GM12892 (cell line): ENCODE measurements around the genes KRTAP5-1 and TSSC4.

GRCh38 chr11:1461773-1462097, 24.8 kb downstream of the MOB2 start:
- RRBS = no CpG with 5 or more reads among the region's 13 CpGs

DNA sequence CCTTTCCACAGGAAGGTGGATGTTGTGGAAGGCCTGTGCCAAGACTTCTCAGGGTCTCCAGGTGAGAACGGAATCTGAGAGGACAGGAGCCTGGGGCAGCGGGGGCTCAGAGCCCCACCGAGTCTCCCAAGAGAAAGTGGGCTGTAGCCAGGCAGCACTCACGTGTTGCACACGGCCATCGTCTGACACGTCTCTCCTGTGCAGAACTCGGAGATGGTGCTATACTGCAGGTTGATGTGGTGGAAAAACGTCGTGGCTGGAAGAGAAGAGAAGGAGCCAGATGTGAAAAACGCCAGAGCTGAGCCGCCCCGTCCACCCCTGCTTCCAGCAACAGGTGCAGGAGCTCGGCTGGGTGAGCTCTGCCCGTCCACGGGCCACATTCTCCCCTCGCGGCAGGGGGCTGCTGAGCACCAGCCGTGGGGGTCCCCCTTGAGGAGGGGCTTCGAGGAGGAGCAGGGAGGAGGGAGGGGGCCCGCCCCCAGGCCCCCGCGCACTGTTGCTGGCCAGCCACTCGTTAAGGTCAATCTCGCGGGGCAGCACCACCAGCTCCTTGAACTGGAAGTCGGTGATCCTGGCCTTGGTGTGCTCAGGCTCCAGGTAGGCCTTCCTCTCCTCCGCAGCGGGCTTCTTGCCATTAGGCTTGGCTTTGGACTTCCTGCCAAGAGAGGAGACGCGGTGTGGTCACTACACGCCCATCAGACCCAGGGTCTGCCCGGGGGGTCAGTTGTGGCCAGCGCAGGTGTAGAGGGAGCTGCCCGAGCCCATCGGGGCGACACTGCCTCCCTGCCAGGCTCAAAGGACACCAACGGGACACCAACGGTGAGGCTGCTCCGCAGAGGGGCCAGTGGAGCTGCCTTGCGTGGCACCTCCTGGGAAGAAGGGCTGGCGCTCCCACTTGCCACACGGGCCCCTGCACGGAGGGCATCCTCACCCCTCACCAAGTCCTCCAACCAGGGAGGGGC, 6.1 kb downstream of the MOB2 start:
- RRBS = no CpG with 5 or more reads among the region's 44 CpGs

GRCh38 chr11:1522192-1522645, 35.6 kb upstream of the MOB2 start:
- RRBS = no CpG with 5 or more reads among the region's 7 CpGs

GRCh38 chr11:1585262-1585532, at the start of gene KRTAP5-1:
TSS of gene KRTAP5-1 (minus strand) at chr11:1585283.
- RRBS = no CpG with 5 or more reads among the region's 1 CpG

DNA sequence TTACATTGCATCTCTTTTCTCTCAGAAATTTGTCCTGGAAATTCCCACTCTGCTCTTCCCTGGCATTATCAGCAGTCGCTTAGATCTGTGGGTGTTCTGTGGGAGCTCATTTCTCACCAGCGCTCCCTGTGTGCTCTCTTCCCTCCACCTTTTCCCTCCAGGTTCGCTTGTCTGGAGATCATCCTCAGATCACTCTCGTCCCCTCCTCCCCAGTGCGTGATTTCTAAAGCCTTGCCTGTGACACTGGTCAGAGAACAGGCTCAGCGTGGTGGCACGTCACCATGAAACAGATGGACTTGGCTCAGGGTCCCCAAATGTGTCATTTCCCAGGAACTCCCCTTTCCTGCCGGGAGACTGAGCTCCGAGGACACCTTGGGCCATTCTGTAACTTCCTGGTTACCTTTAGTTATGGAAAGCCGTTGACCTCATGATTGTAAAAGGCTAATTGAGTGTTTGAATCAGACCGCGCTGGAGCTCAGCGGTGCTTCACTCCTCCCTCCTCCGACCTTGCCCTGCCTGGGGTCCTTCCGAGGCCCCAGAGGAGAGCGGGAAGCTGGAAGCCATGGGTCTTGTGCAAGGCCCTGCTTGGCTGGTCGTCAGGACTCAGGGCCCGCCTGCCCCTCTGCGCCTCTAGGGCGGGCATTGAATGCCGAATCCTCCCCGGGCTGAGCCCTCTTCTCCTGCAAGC, 1.6 kb downstream of the KRTAP5-2 start:
- RRBS = no CpG with 5 or more reads among the region's 22 CpGs

- RRBS = 17% methylated on average over 18 of the region's 64 CpGs
Observed at GRCh38 chr11:1748941-1749598, 1.3 kb downstream of the IFITM10 start.

- RRBS = 94% methylated on average over 9 of the region's 19 CpGs
Observed at GRCh38 chr11:1753766-1754253, 3.4 kb upstream of the IFITM10 start.

GRCh38 chr11:1827012-1827714, 7.6 kb upstream of the SYT8 start:
- RRBS = 74% methylated on average over 5 of the region's 26 CpGs

GRCh38 chr11:1839758-1840936, 1.4 kb downstream of the TNNI2 start:
- RRBS = no CpG with 5 or more reads among the region's 42 CpGs

DNA sequence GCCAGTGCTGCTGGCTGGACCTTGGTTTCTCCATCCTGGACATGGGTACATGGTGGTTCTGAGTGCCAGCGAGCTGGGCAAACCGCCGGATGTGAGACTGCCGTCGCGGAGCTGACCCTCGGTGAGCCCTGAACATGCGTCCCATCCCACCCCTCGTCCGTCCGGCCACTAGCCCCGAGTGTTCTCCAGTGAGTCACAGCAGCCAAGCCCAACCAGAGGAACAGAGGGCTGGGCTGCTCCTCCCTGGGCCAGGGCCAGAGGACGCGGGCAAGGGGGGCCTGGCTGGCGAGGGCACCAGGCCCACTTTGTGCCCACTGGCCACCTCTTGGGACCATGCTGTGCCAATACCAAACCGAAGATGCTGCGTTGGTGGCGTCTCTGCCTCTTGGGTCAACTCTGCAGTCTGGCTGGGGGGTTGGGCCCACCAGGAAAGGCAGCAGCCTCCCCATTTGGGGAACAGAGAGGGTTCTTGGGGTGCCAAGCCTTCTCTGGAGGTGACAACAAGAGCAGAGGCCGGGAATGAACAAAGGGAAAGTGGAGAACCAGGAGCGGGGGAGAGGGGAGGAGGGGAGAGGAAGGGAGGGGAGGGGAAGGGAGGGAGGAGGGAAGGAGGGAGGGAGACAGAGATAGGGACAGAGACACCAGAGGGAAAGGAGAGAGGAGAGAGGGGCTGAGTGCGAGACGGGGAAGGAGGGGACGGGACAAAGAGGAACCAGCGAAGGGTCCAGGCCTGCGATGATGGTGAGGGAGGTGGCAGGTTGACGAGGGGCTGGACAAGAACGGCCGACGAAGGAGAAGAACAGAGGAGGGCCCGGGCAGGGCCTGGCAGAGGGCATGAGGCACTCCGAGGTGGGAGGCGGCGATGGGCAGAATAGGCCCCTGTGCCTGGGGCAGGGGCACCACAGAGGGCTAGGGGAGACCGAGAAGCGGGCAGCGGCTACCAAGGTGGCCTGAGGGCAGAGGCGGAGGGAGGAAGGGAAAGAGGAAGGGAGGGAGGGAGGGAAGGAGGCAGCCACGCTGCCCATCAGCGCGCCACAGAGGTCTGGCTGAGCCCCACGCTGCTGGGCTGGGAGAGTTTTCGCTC, 11.0 kb downstream of the LSP1 start:
- RRBS = 93% methylated on average over 9 of the region's 42 CpGs

DNA sequence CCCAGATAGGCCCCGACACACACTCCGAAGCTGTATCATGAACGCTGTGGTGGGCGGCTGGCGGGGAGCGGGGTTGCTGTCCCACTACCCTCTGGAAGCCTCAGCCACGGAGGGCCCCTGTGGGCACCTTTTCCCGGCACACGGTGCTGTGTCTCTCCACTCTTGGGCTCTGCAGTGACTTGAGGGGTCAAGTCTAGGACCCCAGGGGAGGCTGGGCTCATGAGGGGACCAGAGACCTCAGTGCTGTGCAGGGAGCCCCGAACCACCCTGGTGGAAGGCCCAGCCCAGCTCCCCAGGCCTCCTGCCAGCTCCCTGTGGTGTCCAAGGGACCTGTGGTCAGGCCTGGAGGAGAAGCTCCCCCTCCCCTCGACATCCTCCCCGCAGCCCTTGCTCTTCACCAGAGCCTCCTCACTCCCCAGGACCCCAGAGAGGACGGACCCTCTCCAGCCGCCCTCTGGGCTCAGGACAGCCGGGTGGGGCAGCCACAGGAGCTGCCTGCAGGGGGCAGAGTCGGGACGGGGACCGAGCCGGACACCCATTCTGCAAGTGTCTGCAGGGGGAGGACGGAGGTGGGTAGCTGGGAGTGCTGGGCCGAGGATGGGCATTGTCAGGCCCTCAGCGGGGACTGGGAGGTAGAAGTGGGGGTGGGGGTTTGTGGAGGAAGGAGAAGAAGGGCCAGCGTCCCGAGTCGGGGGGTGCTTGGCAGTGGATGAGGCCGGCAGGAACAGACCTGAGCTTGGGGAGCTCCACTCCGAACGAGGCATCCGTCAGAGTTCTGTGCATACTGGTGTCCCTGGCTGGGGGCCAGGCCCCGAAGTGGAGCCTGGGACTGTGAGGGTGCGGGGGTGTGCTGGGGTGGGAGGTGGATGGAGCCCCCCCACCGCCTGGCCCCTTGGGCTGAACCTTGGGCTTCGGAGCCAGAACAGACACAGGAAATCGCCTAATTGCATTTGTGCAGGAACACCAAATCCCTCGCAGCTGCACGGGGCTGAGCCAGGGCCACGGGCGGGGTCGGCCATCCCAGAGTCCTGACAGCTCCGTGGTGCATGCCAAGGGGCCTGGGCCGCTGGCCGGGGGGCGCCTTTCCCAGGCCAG, 15.3 kb downstream of the PRR33 start:
- RRBS = 42% methylated on average over 1 of the region's 43 CpGs

- RRBS = no CpG with 5 or more reads among the region's 6 CpGs
Observed at GRCh38 chr11:1903688-1904094, 12.0 kb upstream of the PRR33 start.

GRCh38 chr11:1915764-1916374, 3.6 kb upstream of the TNNT3 start:
- RRBS = no CpG with 5 or more reads among the region's 4 CpGs

DNA sequence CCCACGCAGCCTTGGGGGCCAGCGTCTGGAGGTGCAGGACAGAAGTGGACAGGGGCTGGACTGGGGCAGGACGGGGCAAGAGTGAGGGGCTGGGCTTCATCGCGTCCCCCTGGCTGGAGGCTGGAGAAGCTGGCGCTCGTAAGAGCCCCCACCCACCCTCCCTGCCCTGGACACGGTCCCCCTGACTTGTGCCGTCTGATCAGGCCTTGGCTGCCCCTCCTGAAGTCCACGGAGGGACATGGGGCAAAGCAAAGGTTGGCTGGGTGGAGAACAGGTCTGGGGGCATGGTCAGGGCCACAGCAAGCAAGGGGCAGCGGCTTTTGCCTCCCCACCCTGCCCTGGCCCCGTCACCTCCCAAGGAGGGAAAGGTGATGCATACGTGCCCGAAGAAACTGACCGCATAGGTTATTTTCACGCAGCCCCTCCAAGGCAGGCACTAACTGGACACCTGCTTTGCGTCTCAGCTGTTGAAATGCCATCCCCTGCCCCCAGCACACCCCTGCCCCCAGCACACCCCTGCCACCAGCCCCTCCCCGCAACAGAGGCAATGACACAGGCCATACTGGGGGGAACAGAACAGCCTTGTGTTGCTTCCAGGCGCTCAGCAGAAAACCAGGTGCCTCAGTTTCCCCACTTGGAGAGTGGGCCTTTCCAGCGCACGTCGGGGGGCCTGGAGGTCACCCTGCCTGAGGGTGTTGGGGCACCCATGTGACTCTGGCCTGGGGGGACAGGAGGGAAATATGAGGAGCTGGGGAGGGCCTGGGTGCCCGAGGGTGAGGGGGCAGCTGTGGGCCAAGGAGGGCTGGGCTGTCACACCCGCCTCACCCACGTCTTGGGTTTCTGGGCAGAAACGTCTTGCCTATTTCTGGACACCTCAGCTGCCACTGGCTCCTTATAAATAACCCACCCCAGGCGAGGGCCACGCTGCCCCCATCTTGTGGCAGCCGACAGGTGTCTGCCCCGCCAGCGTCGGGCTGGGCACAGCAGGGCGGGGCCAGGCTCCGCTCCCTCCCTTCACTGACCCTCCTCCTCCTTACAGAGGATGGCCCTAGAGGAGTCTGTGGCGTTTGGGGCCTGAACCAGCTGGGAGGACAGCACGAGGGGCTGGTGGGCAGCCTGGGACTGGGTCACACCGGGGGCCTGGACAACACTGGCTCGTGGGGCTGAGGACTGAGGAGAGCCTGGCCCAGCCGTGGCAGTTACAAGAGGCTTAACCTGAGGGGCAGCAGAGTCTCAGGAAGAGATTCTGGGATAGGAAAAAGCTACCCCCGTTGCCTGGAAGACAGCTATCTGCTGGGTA, 1.3 kb downstream of the TNNT3 start:
- RRBS = no CpG with 5 or more reads among the region's 40 CpGs

- RRBS = no CpG with 5 or more reads among the region's 9 CpGs
Observed at GRCh38 chr11:1925567-1925816, 6.0 kb downstream of the TNNT3 start.

GRCh38 chr11:1930007-1930448, 10.5 kb downstream of the TNNT3 start:
- RRBS = no CpG with 5 or more reads among the region's 12 CpGs

DNA sequence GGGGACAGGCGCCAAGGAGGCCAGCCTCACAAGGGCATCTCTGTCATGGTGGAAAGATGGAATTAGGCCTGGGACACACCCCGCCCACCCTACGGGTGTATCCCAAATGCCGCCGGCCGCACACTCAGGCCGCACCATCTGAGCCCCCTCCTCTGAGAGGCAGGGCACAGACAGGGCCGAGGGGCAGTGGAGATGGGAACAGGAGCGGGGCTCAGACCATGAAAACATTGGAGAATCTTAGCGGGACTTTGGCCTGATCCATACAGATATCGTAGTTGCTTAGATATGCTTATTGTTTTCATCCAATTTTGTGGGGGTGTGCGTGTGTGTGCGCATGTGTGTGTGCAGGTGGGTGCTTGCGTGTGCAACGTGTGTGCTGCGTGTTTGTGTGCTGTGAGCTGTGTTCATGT, 8.1 kb downstream of the IGF2 start:
- RRBS = no CpG with 5 or more reads among the region's 16 CpGs

- RRBS = 77% methylated on average over 1 of the region's 6 CpGs
Observed at GRCh38 chr11:2161361-2161807, 375 bp upstream of the INS start.

GRCh38 chr11:2399996-2400883, at the start of gene TSSC4:
TSS of gene TSSC4 (plus strand) at chr11:2400750.
- RRBS = 1% methylated on average over 26 of the region's 81 CpGs